ENCODE data around the genes SMIM20, DTHD1 and NWD2.

DNA sequence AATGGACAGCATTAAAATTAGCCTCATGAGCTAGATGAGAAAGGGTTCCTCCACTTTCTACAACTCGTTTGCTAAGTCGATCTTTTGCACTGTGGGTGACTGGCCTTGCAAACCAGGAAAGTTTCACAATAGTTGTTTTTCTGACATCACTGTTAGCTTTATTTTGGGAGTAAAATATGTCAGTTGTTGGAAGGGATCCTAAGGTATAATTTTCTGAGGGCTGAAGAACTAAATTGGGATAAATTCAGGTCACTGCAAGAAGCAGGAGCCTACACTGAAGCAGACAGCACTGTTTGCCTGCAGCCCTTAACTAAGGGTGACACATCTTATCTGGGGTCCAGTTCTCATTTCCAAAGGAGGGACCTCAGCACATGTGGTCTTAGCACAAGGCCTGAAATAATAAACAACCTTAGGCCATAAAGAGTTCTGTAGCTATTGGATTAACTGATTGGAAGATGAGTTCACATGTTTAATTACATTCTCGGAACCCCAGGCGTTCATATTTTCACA lies 29.2 kb downstream of the ANAPC4 start:
- PRO-cap, result no peak
- RAMPAGE, long total RNA, result no peak

DNA sequence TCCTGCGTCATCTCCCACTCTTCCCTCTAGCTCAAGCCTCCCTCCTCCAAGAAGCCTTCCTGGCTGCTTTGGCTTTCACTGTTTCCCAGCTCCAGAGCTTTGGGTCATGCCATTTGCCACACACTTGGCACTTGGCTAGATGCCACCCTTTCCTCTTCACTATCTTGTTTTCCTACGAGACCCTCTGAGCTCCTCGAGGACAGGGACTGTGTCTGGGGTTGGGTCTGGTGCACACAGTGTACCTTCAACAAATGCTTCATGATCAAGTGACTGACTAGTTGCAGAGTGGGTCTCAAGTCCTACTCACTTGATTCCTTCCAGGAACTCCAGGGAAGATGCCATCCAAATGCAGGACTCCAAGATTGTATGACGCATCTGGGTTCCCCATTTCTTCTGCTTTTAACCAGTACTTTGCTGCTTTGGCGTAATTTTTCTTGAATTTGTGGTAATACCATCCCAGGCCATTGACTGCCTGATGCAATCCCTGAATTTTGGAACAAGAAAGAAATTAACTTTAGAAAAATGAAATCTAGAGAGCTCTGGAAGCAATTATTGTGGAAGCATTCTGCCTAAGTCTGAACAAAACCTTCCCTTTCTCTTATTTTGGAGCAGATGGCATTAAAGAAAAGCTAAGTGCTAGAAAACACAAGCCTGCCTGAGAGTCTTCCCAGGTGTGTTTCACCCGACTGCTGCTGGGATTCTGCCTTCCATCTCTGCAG lies 80.7 kb downstream of the SEL1L3 start:
- PRO-cap, result no peak
- RAMPAGE, long total RNA, result no peak

DNA sequence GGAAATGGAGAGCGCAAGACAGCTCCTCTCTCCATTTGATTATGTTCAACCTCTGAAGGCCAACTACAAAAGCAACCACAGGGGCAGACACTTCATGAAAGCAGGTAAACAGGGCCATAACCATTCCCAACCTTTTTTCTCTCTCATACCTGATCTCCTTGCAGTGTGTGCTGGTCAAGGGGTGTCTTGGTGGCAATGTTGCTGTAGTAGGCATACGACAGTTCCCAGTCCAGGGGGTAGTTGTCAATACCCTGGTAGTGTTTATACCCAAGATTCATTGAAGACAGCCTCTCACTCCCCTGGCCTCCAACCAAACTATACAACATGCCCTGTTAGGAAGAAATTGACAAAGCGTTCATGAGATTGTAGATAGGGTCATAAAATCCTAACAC lies 60.7 kb downstream of the SEL1L3 start:
- PRO-cap, result no peak
- RAMPAGE, long total RNA, result no peak

- PRO-cap, result no peak
- RAMPAGE, long total RNA, result no peak
Measured at GRCh38 chr4:25863406-25864603, 1.0 kb upstream of the SEL1L3 start.

GRCh38 chr4:25913930-25915044 lies at the start of gene SMIM20:
SMIM20 (plus strand) TSS chr4:25914220.
- PRO-cap, result bidirectional peak, plus-strand start at chr4:25914266, minus-strand start at chr4:25914025
- RAMPAGE, long total RNA, result start-site peak on the plus strand at chr4:25914220-25914291, 490 reads

DNA sequence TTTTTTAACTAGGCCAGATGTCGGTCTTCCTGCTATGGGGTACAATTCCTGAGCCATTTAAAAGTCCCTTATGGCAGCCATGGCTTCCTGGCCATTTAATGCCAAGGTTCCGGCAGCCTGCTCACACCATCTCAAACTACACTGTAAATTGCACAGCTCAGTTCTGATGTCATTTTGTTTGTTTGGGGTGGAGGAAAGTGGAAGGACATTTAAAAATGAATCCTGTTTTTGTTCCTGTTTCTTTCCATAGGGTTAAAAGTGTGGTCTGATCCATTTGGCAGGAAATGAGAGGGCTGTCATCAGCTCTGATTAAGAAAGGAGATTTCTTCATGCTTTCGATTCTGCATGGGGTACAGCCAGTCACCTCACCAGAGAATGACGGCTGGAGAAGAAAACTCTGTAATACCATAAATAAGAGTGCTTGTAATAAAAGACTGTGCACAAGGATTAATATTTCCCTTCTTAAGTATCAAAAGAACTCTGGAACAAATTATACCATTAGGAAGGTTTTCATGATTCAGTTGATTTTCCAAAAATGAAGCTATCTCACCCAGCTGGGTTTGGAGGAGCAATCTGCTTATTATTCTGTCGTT lies 15.0 kb downstream of the SMIM20 start:
- PRO-cap, result no peak
- RAMPAGE, long total RNA, result no peak

GRCh38 chr4:26238402-26239771 lies 81.9 kb upstream of the RBPJ start:
- PRO-cap, result no peak
- RAMPAGE, long total RNA, result no peak

GRCh38 chr4:26319908-26320108 lies 1.0 kb upstream of the RBPJ start:
- PRO-cap, result no peak
- RAMPAGE, long total RNA, result no peak

GRCh38 chr4:26321948-26322347 lies 1.1 kb downstream of the RBPJ start:
- PRO-cap, result no peak
- RAMPAGE, long total RNA, result no peak

DNA sequence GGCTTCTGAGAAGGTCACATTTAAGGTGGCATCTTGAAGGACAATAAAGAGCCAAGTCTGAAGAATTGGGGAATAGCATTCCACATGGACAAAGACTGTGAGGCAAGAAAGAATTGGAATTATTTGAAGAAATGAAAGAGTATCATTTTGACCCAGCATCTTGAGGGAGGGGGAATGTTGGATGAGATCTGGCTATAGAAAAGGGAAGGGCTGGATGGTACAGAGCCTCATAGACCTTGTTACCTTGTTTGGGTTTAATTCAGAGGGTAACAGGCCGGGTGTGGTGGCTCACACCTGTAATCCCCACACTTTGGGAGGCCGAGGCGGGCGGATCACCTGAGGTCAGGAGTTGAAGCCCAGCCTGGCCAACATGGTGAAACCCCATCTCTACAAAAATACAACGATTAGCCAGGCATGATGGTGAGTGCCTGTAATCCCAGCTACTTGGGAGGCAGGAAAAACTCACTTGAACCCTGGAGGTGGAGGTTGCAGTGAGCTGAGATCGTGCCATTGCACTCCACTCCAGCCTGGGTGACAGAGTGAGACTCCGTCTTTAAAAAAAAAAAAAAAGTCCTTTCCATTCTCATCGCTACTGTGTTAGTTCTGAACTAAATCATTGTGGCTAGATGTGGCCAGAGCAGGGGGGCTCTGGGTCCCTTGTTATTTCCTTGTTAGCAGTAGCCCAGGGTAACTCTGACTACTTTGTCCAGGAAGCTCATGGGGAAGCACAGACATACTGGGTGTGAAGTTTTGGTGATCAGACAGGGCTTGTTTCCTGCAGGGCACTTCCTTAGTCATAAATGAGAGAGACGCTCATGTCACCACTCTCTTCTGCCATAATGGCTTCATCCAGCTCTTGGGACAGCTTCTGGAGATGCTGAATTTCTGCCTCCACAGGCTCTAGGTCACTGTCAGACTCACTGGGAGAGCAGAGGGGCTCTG lies 12.5 kb downstream of the STIM2 start:
- PRO-cap, result no peak
- RAMPAGE, long total RNA, result no peak

- PRO-cap, result no peak
- RAMPAGE, long total RNA, result no peak
Measured at GRCh38 chr4:28116487-28117021, 1255.9 kb downstream of the STIM2 start.

DNA sequence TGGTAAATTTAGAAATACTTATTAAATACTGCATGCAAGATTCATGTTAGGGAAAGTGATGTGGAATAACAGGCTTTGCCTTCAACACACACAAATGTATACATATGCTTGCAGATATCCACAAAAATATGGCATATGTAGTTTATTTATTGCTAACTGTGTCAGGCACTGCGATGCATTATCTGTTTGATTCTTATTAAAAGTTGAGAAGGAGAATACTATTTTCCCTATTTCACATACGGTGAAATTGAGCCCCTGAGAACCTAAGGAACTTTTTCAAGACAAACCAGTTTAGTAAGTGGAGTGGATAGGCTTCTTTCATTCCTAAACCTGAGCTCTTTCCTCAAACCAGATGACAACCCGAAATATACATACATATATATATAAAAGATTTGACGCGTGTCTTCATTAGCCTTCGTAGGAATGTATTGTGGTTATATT lies 379.3 kb downstream of the PCDH7 start:
- PRO-cap, result no peak
- RAMPAGE, long total RNA, result no peak

- PRO-cap, result no peak
- RAMPAGE, long total RNA, result no peak
Measured at GRCh38 chr4:33358573-33358890, 2638.4 kb downstream of the PCDH7 start.

DNA sequence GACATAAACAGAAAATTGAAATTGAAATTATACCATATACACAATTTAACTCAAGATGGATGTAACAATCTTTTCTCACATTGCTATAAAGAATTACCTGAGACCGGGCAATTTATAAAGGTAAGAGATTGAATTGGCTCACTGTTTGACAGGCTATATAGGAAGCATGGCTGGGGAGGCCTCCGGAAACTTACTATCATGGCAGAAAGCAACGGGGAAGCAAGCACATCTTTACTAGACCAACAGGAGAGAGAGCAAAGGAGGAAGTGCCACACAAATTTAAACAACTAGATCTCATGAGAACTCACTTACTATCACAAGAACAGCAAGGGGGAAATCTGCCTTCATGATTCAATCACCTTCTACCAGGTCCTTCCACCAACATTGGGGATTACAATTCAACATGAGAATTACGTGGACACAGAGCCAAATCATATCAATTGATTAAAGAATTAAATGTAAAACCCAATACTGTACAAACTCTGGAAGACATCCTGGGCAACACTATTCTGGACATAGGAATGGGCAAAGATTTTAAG lies 497.9 kb downstream of the ARAP2 start:
- PRO-cap, result unidirectional peak, minus-strand start at position 278 of the sequence
- RAMPAGE, long total RNA, result no peak

GRCh38 chr4:36148874-36149688 lies 95.2 kb downstream of the ARAP2 start:
- PRO-cap, result no peak
- RAMPAGE, long total RNA, result start-site peak on the minus strand at chr4:36149000-36149121, 14 reads; start-site peak on the minus strand at chr4:36149406-36149496, 16 reads

DNA sequence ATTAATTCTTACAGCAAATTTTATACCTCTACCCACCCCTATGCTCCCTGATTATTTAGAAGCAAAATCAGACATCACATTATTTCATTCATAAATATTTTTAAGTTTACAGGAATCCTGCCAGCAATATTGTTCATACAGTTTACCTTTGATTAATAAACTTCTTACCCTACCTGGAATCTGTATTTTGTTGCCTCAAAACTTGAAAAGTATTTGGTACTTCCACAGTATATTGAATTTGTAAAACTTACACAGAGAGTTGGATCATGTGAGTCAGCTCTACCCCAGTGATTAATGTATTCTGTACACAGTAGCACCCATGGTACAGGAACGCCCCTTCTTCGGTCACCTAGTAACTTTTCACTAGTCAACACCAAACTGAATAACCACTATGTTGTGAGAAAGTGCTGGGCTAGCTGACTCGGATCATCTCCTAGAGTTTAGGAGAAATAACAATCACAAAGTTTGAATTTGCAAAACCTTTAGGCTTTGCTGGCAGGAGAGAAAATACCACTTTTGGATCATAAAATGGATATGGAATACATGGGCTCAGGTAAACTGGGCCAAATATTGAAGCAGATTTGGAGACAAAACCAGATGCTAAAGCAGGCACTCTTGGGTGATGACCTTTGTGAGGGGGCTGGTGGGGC lies at the start of gene DTHD1:
Gene DTHD1 (plus strand): TSS at position 386 of the 650 bp plus-strand sequence.
- PRO-cap, result no peak
- RAMPAGE, long total RNA, result start-site peak on the plus strand centred at position 408 of the sequence, 71 bp wide, 15 reads

GRCh38 chr4:37244305-37245246 lies at the start of gene NWD2:
NWD2 (plus strand) TSS chr4:37244743.
- PRO-cap, result no peak
- RAMPAGE, long total RNA, result no peak

DNA sequence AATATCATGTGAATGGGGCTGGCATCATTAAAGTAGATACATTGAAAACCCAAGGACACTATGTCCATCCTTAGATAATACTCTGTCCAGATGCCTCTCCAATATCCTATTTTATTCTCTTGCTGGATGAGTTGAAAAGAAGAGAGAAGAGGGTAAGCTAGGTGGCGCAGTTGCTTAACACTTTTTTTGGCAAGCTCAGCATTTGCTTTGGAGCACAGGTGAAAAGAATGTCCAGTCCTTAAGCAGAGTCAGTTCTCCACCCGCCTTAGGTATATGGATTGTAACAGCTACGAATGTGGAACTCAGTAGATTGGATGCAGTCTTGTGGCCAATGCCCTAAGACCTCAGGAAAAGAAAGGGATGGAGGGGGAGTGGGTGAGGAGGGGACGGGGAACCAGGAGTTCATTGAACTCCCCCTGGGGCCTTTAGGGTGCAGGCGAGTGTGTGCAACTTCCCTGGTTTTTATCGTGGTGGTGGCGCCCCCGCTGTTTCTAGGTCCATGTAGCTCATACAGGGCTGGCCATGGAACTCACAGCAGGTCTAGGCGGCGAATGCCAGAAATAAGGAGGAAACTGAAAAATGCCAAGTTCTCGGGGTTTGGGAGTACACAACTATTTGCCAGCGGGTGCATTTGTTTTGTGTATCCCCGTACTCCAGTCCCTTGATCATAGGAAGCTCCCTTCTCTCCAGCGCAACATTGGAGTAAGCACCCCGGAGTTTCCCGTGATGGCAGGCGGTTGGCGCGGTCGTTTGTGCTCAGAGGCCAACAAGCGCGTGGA lies 590 bp upstream of the C4orf19 start:
- PRO-cap, result no peak
- RAMPAGE, long total RNA, result no peak

DNA sequence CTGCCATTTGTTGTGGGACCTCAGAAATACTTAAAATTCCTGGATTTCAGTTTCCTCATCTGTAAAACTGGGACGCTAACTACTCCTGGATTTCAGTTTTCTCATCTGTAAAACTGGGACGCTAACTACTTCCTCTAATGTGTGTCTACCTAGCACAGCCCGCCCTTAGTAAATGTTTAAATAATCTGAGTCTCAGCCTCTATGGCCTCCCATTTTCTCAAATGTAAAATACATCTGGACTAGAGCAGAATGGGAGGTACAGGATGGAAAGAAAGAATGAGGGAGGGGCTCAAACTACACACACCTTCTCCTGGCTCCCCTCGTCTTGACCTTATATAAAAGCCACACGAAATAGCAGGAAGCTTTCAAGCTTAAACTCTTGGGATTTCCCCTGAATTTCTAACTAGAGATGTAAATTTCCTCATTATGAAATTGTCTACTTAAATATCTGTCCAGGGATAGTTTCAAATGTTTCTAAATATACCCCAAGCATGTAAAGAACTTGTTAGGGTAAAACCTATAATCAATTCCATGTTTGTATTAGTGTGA lies 10.7 kb downstream of the C4orf19 start:
- PRO-cap, result no peak
- RAMPAGE, long total RNA, result no peak

DNA sequence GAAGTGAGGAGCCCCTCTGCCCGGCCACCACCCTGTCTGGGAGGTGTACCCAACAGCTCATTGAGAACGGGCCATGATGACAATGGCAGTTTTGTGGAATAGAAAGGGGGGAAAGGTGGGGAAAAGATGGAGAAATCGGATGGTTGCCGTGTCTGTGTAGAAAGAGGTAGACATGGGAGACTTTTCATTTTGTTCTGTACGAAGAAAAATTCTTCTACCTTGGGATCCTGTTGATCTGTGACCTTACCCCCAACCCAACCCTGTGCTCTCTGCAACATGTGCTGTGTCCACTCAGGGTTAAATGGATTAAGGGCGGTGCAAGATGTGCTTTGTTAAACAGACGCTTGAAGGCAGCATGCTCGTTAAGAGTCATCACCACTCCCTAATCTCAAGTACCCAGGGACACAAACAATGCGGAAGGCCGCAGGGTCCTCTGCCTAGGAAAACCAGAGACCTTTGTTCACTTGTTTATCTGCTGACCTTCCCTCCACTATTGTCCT lies 16.6 kb downstream of the RELL1 start:
- PRO-cap, result no peak
- RAMPAGE, long total RNA, result no peak